Measurements from ENCODE around the genes IRS1, MFF and SCYGR2.

- RRBS = no CpG with 5 or more reads among the region's 11 CpGs
Observed at GRCh38 chr2:226661606-226662081, 138.0 kb downstream of the IRS1 start.

DNA sequence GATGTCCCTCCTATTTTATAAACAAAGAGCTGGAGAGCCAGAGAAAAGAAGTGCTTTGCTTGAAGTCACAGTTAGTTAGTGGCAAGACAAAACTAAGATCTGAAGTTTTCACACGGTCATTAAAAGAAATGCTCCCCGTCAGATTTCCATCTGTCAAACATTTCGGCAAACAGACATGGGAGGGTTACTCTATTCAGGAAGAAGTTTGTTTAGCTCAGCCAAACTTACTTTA, 74.1 kb downstream of the IRS1 start:
- RRBS = no CpG with 5 or more reads among the region's 3 CpGs

- RRBS = no CpG with 5 or more reads among the region's 1 CpG
Observed at GRCh38 chr2:226725811-226725949, 73.9 kb downstream of the IRS1 start.

- RRBS = no CpG with 5 or more reads among the region's 9 CpGs
Observed at GRCh38 chr2:226732849-226733872, 66.5 kb downstream of the IRS1 start.

DNA sequence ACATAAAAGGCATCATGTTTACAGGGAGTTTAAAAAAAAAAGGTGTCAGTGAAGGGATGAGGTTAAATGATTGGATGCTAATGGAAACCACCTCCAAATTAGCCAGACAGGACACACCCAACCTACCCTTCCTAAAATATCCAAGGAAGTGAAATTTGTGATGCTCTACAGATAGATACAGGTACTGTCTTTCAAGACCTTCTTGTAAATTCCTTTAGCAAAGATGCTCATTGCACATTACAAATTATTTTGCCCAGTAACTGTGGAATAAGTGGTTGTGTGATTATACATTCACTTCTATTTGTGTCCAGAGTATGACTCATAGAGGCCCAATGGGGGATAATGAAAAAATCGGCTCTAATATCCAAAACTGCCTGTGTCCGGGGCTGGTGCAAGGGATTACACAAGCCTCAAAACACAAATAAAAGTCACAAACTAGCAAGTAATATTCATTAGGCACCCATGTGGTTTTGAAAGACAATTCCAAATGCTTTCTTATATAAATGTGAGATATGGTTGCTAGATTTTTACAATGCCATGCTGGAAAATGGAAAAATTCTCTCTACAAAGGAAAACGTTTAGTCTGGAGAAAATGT, 40.8 kb downstream of the IRS1 start:
- RRBS = no CpG with 5 or more reads among the region's 3 CpGs

DNA sequence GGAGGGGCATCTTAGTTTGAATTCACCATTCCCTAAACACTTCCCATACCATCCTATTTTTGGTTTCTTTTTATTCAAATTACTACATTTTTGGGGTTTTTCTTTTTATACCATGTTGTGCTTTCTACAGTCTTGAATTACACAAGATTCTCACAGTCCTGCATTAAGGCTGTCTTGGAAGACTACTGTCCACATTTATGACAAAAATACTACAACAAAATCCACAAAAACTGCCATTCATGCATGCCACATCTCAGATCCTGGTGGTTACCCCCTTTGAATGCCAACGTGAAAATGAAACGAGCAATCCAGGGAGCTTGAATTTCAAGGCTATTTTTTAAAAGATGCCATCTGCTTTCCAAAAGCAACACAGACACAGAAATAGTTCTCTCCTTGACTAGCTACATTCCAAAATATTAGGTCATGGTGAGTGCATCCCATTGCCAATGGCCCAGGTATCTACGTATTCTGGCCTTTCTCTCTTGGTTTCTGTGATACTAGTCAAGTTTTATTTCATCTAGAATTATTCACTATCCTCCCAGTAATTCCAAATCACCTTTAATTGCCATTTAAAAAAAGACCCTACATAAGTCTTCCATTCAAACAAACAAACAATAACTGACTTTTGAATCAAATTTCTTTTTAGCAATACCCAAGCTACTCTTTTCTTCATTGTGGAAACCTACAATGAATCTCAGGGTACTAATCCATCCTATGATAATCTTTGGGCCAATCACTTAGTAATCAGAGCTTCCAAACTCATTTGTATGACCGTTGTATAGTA, 36.2 kb downstream of the IRS1 start:
- RRBS = no CpG with 5 or more reads among the region's 4 CpGs

DNA sequence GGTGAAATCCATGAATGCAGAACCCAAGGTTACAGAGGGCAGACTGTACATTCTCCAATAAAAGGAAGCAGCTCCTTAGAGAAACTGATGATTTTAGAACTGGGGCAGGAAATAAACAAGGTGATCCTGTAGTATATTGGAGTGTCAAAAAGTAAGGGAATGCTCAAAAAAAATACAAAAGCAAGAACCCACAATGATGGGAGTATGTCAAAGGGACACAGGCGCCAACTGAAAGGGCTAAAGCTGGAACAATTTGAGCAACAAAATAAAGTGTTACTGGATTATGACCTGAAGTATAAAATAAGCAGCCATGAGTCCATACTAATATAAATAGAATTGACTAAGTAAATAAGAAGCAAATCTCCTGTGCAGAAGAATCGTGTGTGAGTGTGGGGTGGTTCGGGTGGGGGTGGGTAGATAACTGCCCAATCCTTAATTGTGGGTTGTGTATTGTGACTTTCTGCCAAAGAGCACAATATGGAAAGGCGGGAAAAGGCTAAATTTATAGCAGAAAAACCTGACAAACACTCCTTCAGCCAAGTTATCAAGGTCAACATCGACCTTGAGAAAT, 23.6 kb downstream of the IRS1 start:
- RRBS = no CpG with 5 or more reads among the region's 5 CpGs

DNA sequence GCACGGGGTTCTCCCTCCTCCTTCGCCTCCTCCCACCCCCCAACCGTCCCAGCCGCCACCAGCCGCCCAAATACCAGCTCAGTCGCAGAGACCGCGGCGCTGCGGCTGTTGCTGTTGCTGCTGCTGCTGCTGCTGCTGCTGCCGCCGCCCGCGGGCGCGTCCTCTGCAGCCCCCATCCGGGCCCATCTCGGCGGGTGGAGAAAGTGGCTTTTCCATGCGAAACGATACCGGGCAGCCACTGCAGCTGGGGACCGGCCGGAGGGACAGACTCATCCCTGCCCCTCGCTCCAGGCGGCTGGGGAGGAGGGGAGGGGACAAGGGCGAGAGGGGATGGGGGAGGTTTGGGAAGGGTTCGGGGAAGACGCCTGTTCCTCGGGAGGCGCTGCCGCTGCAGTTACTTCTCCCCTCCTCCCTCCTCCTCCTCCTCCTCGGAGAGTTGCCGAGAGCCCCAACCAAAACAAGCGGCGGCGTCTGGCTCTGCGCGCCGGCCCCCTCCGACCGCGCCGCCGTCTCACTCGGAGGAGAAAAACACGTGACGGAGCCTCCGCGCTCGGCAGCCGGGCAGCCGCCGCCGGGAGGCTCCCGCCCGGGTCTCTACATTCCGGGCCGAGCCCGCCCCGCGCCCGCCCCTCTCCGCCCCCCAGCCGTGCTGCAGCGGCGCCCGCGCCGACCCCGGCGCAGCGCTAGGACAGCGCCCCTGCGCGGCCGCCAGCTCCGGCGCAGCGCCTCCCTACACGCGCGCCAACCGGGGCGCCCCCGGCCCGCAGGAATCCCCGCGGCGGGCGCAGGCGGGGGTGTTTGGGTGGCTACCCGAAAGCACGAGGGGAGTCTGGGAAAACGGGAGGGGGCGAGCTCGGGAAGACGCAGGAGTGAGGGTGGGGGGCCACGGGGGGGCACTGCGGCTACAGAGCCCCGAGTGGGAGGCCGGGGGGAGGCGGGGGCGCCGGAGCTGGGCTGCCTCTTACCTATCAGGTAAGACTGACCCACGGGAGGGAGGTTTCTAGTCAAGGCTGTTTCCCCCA, at the start of gene IRS1:
TSS of gene IRS1 (minus strand) at position 570 of the 1,022 bp plus-strand sequence.
- RRBS = under 1% methylated on average over 37 of the region's 106 CpGs

- RRBS = no CpG with 5 or more reads among the region's 3 CpGs
Observed at GRCh38 chr2:226969472-226969892, 133.6 kb downstream of the RHBDD1 start.

DNA sequence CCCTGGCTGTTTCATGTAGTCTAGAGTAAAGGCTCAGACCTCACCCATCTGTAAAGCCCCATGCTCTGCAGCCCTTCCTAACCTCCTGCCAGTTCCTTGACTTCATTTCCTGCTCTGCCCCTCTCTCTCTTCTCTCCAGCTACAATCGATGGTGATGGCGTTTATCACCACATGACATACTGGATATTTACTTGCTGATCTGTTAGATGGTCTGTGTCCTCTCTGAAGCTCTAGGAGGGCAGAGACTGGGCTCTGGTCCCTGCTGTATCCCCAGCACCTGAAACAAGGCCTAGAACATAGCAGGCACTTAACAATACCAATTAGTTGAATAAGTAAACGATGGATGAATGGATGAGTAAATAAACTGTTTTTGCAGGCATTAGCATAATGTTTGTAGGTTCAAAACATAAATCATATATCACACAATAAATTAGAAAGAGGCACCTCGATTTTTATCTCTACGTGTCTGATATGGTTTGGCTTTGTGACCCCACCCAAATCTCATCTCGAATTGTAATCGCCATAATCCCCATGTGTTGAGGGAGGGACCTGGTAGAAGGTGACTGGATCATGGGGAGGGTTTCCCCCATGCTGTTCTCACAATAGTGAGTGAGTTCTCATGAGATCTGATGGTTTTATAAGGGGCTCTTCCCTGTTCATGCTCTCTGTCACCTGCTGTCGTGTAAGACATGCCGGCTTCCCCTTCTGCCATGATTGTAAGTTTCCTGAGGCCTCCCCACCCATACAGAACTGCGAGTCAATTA, 76.0 kb downstream of the COL4A4 start:
- RRBS = no CpG with 5 or more reads among the region's 10 CpGs

- RRBS = 25% methylated on average over 14 of the region's 28 CpGs
Observed at GRCh38 chr2:227164867-227165328, 474 bp downstream of the COL4A3 start.

- RRBS = no CpG with 5 or more reads among the region's 8 CpGs
Observed at GRCh38 chr2:227324478-227324954, 535 bp upstream of the MFF start.

DNA sequence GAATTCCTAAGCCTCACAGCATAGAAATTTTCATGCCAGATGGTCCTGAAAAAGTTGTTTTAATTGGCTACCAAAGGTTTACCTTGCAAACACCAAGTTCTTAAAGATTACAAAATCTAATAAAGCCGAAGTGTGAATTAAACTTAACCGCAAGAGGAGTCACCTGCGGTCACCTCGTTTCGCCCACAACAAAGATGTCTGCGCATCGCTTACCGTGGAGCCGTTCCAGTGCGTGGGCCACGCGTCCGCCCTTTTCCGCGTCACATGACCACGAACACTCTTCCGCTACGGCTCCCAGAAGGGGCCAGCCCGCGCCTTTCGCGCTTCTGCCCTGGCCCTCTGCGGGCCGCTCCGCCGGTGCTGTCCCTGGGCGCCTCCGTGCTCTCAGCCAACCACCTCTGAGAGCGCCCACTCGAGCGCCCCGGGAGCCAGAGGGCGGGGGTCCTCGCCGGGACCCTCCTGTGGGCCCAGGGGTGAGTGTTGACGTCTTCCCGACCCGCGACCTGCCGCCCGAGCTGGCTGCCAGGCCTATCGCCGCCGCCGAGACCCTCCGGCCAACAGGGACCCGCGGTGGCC, at the start of gene MFF:
TSS of gene MFF (plus strand) at position 297 of the 576 bp plus-strand sequence.
- RRBS = under 1% methylated on average over 10 of the region's 48 CpGs

DNA sequence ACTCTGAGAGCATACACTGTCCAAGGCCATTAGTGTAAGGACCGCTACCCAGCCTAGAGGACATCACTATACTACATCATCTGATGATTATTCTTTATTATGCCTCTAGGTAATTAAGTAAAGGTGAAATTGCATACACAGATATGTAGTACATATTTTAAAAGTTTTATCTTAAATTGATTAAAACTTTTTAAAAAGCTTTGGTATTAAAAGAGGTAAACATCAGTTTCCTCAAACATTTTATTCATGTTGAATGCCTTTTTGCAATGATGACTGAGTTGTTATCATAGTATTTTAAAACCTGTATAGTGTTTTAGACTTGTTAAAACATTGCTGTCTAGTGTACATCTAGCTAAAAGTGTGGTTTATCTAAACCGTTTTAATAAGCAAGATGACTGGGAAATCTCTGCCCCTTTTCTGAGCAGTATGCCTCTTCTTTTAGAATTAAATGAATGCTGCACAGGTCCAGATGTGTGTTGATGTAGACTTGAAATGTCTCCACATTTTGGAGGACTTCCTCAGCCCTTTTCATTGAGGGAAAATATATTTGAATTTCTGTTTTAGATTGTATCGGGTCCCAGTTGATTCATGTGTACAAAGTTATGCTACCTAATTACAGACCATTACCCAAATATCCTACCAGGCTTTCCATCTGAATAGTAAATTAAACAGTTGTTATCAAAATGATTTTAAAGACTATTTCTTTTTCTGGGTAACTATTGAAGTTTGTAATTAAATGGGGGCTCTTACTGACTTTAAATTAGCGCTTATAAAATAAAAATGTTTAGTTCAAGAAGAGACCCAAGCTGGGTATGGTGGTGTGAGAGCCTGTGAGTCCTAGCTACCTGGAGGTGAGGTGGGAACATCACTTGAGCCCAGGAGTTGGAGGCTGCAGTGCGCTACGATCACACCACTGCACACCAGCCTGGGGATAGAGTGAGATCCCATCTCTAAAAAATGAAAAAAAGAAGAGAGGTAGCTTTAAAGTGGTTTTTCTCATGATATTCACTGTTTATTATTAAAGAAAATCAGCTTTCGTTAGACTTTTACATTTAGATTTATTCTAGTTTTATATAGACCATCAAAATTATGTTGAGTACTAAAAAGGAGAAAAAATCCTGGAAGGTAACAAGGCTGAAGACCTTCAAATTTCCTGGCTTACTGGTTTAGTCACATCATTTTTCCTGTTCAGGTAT, 42.3 kb upstream of the SCYGR2 start:
- RRBS = no CpG with 5 or more reads among the region's 7 CpGs

- RRBS = no CpG with 5 or more reads among the region's 4 CpGs
Observed at GRCh38 chr2:227563100-227563883, 35.4 kb upstream of the SCYGR2 start.

- RRBS = no CpG with 5 or more reads among the region's 3 CpGs
Observed at GRCh38 chr2:227598553-227598985, at the start of gene SCYGR2. Gene SCYGR2, plus strand, starts transcription at chr2:227598893.

GRCh38 chr2:227781115-227781621, 32.5 kb upstream of the CCL20 start:
- RRBS = no CpG with 5 or more reads among the region's 13 CpGs

DNA sequence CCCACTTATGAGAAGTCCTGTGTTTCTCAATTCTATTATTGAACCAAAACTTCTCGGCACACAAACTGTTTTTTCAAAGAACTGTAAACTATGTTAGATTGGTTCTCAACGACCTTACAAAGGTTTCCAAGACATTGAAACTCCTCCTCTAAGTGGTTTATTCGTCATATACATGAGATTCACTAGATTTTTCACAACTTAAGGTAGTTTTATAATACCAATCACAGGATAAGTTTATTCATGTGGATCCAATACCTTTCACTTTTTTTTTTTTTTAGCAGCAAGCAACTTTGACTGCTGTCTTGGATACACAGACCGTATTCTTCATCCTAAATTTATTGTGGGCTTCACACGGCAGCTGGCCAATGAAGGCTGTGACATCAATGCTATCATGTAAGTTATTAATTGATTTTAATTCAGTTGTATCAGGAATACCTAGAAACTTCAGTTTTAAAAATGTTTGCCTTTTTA, 1.6 kb downstream of the CCL20 start:
- RRBS = no CpG with 5 or more reads among the region's 5 CpGs

DNA sequence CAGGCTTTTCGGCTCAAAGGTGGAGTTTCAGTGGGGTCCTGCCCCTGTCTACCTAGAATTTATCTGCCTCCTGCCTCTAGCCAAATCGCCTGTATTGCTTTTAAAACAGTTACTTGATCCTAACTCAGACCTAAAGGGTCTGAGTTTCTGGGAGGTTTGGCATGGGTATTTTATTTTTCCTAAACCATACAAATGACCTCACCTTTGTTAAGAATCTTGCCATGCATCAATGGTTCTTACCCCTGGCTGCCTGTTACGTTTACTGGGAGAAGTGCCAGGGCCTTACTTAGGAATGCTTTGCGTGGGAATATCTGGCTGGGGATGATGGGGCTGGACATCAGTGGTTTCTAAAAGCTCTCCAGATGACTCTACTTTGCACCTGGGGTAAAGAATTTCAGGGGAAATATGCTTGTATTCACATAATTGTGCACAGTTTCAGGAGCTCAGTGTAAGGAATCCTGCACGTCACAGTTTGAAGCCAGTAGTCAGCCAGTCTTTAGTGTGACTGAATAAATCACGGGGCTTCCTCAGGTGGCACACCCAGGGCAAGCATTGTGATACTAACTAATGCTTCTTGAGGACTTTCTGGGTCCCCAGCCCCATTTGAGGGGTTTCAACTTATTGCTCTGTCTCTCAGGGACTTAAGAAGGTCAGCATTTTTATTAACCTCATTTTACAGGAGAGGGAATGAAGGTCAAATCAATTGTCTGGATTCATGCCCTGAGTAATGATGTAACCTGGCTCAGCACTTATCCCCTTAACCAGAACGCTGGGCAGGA, 18.2 kb upstream of the DAW1 start:
- RRBS = no CpG with 5 or more reads among the region's 7 CpGs

- RRBS = 17% methylated on average over 10 of the region's 50 CpGs
Observed at GRCh38 chr2:228179968-228181162, 1.1 kb downstream of the SPHKAP start.